GM06990 (cell line): ENCODE measurements around a stretch of chr20.

- RRBS, result no CpG with 5 or more reads among the region's 2 CpGs
Observed at GRCh38 chr20:49671962-49672624, 41.6 kb downstream of the B4GALT5 start.

DNA sequence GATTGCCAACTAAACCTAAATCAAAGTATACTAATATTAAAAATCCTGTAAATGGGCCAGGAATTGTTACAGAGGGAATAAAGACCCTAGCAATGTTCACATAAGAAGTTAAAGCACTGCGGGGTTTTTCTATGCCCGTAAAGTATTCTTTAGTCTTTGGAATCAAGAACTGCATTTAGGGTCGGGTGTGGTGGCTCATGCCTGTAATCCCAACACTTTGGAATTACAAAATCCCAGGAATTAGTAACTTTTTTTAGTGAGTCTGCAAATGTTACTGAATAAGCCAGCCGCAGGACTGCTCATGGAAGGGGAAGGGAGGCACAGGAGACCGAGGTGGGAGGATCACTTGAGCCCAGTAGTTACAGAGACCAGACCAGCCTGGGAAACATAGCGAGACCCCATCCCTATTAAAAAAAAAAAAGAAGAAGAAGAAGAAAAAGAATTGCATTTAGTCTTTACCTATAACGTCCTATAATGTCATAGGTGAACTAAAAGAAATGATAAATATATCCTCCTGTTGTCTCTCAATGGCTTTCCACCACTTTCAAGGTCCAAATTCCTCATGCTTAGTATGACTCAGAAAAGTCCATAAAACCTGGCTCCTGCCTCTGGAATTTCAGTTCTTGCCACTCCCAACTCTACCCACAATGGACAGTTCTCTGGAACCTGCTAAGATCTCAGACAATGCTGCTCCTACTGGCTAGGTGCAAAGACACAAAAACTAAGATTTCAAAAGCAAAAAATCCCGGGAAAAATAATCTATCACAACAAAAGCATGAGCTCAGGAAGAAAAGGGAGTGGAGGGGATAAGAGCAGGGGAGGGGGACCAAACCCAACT lies 39.2 kb downstream of the B4GALT5 start:
- RRBS, result no CpG with 5 or more reads among the region's 8 CpGs

- RRBS, result no CpG with 5 or more reads among the region's 9 CpGs
Observed at GRCh38 chr20:49675302-49676344, 38.1 kb downstream of the B4GALT5 start.

GRCh38 chr20:49690808-49691695 lies 22.6 kb downstream of the B4GALT5 start:
- RRBS, result no CpG with 5 or more reads among the region's 10 CpGs

DNA sequence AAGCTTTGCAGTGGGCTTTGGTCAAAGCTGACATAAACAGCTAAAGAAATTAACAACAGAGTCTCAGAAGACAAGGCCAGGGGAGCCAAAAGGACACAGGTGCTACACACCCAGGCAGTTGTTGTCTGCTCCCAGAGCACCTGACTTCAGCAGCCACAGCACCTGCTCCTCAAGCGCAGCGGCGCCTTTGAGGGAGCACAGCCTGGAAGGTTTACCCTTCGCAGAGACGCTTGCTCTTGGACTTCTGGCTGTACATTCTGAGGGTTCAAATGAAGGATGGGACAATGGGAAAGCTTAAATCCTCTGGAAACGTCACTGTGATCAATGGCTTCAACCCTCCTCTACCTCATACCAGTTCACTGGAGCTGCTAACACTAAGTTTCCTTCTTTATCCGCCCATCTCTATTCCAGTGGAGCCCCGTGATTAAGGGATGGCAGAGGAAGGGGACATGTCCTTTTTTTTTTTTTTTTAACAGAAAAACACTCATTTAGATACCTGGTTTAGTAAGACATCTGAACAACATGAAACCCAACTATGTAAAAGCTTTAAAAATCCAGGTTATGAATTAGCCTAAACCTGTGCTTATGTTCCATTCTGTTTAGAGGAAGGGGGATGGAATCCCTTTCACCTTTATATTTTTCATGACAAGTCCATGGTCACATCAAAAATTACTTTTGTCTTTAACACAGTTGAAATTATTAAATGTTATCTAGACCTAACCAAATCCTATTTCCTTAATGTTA lies 16.4 kb downstream of the B4GALT5 start:
- RRBS, result no CpG with 5 or more reads among the region's 8 CpGs

DNA sequence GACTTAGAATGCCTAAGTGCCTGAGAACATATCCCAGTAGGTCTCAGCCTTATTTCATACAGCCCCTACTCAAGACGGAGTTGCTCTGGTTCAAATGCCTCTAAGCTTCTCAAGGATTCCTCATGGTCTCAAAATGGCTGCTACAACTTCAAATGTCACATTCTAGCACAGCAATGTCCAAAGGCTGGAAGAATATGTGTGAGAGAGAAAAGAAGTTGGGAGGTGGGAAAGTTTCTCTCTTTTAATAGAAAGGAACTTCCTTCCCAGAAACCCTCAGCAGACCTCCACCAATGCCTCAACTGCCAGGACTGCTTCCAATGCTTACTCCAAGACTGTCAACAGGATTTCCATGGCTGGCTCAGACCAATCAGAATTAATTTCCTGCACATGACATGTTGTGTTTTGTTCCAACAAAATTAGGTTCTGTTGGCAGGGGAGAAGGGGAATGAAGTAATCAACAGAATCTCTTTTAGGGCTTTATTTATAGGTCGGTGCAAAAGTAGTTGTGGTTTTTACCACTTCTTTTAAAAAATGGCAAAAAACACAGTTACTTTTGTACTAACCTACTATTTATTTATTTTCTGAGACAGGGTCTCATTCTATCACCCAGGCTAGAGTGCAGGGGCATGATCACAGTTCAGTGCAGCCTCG lies 46.4 kb upstream of the SLC9A8 start:
- RRBS, result no CpG with 5 or more reads among the region's 3 CpGs

GRCh38 chr20:49766951-49767543 lies 45.6 kb upstream of the SLC9A8 start:
- RRBS, result no CpG with 5 or more reads among the region's 4 CpGs

DNA sequence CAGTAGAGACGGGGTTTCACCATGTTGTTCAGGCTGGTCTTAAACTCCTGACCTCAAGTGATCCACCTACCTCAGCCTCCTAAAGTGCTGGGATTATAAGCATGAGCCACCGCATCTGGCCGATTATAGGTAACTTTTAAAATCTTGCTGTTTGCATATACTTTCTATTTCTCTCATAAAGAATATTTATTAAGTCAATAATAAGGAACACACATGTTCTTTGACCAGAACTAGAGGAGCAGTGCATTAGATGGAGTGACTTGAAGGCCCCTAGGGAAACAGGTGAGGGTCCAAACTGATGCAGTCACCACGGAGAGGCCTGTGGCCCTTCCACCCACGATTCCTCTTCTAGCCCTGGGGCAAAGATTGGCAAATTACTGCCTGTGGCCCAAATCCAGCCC lies 19.8 kb downstream of the SPATA2 start:
- RRBS, result no CpG with 5 or more reads among the region's 5 CpGs

DNA sequence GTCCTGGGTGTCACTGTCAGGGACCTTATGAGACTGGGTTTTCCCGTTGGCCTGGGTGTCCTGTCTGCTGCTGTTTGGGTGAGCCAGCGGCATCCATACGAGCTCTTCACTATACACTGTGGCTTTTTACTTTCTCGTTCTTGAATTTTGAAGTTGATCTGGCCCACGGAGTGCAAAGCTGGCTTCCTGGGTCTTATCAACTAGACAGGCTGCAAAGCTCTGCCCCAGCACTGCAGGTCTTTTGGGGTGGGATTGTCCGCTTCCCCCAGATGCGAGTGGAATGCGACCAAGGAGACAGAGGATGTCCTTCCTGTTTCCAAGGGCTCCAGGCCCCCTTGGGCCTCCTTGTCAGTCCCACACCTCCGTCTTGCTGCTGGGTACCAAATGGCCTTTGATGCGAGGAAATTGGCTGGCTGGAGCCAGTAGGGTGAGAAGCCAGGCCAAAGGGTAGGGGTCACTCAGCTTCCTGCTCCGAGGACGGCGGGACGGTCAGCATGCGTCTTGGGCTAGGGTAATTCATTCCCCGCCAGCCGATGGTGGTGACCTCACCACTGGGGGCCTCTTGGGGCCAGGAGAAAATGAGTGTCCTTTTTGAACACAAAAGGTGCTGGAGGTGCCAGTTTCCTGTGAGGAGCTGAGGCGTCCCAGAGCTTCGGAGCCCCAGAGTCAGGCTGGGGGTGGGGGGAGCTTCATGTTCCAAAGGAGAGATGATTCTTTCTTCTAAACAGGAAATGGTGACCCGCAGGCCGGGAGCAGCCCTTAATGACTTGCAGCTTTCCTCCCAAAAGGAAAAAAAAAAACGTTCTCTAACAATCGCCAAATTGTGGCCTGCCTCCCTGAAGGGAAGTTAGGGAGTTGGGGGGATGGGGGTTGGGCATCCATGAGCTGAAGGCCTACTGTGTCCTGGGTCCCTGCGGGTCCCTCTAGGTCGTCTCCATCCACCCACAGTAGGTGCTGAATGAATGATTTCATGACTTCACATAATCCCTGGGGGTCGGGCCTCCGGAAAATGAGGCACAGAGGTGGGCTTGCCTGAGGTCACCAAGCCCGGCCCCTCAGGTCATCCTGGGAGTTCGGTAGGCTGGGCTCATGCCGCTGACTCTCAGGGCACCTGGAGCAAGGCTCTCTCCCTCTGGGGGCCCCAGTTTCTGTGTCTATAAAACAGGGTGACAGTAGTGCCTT lies 6.6 kb downstream of the SNAI1 start:
- RRBS, result no CpG with 5 or more reads among the region's 30 CpGs

- RRBS, result no CpG with 5 or more reads among the region's 13 CpGs
Observed at GRCh38 chr20:50081528-50082523, 31.1 kb downstream of the UBE2V1 start.

- RRBS, result no CpG with 5 or more reads among the region's 17 CpGs
Observed at GRCh38 chr20:50126501-50127549, 13.9 kb upstream of the UBE2V1 start.

DNA sequence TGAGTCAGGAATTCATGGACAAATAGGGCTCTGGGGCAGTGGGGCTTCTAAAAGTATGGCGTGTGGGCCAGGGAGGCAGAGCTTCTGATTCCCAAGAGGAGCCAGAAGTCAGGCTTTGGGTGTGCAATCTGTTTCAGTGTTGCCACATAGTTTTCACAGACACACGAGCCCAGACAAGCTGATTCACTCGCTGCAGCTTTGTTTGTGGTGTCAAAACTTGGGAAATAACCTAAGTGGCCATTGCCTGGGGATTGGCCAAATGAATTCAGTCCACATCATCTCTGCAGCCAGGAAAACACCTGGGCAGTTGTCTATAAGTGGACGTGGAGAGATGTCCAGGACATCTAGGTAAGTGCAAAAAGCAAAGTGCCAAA lies 9.1 kb downstream of the PEDS1 start:
- RRBS, result no CpG with 5 or more reads among the region's 4 CpGs

- RRBS, result no CpG with 5 or more reads among the region's 2 CpGs
Observed at GRCh38 chr20:50152818-50153147, 740 bp downstream of the PEDS1 start.

DNA sequence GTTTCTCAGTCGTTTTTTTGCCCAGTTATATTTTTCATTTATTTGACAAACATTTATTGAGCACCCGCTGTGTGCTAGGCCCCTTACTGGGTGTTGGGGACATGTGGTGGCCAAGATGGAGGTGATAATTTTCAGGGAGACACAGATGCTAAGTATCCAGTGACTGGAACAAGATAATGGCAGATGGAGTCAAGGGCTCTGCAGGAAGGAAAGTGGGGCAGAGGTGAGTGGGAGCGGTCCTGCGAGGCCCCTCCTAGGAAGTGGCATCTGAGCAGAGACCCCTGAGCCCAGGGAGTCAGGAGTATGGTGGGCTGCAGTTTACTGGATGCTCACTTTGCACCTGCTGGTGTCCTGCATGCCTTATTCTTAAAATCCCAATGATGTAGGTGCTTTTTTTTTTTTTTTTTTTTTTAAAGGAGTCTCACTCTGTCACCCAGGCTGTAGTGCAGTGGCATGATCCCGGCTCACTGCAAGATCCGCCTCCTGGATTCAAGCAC lies 5.5 kb downstream of the CEBPB start:
- RRBS, result no CpG with 5 or more reads among the region's 6 CpGs

GRCh38 chr20:50259660-50260444 lies 69.2 kb downstream of the CEBPB start:
- RRBS, result no CpG with 5 or more reads among the region's 9 CpGs

GRCh38 chr20:50270612-50271020 lies 80.0 kb downstream of the CEBPB start:
- RRBS, result no CpG with 5 or more reads among the region's 20 CpGs

DNA sequence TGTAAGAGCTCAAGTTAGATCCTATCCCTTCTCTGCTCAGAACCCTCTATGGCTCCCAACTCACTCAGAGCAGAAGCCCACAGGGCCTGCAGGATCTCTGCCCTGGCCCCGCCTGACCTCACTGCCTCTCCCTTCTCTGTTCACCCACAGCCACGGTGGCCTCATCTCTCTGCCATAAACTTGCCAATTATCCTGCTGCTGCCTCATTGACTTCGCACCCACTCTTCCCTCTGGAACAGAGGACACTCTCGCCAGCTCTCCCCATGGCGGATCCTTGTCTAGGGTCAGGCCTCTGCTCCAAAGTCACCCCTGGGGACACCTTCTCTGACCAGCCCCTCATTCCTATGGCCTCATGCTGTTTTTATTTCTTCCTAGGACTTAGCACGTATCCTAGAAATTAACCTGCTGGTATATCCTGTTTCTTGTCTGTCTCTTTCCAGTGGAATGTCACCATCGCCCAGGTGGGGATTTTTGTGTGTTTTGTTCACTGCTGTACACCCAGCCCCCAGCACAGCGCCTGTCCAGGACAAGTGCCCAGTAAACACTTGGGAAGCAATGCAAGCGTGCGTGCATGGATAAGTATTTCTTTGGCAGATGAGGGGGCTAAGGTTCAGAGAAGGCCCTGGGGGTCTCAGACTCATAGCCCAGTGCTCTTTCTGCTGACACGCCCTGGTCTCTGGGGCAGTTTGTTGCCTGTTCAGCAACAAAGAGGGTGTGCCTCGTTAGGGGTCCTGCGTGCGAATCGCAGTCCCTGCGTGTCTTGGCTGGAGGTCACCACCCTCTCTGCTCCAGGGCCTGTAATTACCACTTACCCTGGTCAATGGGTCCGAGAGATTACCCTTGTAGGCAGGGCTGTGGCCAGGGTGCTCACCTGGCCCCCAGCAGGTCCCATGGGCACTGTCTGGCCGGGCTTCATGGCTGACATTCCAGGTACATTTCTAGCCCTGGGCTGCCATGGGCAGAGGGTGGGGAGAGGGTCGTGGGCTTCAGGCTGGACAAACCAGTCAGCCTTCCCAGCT lies 86.7 kb downstream of the CEBPB start:
- RRBS, result no CpG with 5 or more reads among the region's 19 CpGs

DNA sequence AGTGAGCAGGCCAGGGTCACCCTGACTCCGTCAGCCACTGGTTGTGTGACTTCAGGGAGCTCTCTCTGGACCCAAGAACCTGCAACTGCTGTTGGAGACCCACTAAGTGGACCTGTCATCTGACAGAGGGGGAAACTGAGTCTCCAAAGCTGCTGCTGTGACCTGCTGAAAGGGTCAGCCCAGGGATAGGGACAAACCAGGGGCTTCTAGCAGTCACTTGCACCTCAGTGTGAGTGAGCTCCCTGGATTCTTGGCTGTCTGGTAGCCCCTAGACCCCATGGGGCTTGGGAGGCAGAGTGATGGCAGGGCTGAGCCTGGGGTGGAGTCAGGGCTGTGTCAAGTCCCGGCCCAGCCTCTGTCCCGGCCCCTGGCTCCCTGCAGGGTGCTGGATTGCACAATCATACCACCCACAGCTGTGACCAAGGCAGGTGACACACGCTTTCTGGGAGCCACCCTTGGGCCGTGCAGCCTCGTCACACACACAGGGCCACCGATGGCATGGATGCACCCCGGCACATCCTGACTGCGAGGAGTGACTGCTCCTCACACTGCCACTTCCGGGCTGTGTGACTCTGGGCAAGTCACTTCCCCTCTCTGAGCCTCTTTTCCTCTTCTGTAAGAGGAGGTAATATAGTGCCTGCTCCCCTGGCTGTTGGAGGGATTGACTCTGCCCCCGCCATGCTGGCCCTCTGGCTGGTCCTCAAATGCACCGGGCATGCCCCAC lies 93.2 kb downstream of the CEBPB start:
- RRBS, result 100% methylated on average over 2 of the region's 12 CpGs

- RRBS, result no CpG with 5 or more reads among the region's 5 CpGs
Observed at GRCh38 chr20:50303898-50304408, 113.3 kb downstream of the CEBPB start.

- RRBS, result no CpG with 5 or more reads among the region's 3 CpGs
Observed at GRCh38 chr20:50345819-50346164, 155.2 kb downstream of the CEBPB start.